ENCODE measurements around the gene VEGFC.

- PRO-cap, 2 experiments = no peak in any of the 2 experiments
Measured at GRCh38 chr4:172963613-172964006, 205.0 kb upstream of the GALNT7 start.

DNA sequence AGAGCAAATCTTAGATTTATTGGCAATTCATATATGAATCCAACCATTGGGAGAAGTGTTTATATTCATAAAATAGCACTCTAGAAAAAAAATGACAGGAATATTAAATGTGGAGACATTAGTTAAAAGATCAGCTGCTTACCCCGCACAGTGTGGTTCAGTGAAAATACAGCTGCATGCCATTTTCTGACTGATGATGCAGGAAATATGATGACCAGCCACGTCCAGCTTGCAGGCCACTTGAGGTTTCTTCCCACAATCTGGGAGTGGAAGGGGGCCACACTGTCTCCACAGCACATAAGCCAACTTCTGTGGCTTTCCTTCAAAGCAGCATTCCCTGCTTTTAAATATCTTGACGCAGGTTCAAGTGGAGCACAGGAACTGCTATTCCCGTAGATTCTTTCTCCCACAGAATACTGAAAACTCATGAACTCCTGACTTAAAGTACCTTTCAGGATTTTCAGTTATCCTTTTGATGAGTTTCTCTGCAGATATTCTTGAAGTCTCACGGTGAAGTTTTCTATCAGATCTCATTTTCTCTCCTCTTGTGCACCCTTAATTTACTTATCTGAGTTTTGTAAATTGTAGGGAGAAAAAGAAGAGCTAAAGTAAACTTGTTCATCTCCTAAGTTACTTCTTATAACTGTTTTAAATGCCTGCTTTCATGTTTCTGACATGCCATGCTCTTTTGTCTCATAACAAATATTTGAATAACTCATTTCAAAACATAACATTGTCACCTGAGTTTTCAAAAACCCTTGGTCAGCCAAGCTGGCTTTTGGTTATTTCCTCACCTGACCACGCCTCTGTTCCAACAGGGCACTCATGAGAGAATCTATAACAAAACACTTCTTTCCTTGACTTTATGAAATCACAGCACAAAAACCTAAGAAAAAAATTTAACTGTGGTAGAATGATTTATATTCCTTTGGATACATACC is 173.2 kb upstream of the GALNT7 start:
- PRO-cap, 2 experiments = no peak in any of the 2 experiments

GRCh38 chr4:173006305-173006594 is 162.4 kb upstream of the GALNT7 start:
- PRO-cap, 2 experiments = no peak in any of the 2 experiments

DNA sequence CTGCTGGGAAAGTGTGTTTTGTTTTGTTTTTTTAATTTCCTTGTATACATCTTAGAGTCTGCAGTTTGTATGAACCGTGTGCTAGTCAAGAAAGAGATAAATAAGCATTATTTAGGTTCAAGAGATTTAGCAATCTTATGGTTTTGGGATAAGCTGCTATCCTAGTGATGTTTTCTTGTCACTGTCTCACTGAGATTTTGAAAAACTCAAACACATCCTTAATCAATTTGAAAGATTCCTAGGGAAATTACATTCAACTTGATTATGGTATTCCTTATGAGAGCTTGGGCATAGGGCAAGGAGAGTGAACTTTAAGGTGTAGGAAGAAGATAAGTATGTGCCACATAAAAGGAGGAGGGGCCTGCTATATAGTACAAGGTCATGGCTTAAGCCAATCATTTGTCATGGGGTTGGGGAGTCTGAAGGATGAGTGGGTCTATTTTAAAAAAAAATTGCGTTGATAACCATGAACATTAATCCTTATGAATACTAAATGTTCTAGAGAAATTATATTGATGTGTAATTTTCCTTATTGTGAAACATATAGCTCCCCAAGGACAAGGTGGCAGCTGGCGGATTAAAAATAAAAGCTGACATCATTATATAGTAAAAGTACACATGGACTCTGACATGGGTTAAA is 17.2 kb downstream of the GALNT7 start:
- PRO-cap, 2 experiments = no peak in any of the 2 experiments

- PRO-cap, 2 experiments = no peak in any of the 2 experiments
Measured at GRCh38 chr4:173368004-173368491, 2.7 kb upstream of the SAP30 start.

DNA sequence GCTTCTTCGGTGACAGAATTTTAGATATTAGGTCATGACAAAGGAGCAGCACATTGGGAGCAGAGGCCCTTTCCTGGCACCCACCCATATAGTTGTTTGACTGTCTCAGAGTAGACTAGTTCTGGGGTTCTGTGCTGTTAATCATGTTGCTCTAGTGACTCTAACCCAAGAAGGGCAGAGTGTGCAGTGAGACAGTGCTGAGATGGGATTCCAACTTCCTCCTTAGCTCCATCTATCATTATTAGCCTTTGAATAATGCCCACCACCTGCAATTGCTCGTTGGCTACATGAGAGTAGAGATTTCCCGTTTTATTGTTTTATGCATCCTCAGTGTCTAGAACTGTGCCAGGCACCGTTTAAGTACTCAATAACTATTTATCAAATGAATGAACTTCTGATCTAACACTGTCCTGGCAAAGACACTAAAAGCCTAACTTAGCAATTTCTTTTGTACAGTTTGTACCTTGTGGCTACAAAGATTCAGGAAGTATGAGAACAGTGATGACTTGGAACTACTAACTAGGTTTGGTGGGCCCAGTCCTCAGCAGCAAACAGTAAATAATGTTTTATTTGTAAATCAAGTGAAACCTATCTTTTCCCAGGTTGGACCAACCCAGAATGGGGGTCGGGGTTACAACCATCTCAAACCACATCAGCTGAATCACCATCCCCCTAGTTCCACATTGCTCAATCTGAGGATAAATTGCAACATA is 12.1 kb upstream of the SCRG1 start:
- PRO-cap, 2 experiments = no peak in any of the 2 experiments

DNA sequence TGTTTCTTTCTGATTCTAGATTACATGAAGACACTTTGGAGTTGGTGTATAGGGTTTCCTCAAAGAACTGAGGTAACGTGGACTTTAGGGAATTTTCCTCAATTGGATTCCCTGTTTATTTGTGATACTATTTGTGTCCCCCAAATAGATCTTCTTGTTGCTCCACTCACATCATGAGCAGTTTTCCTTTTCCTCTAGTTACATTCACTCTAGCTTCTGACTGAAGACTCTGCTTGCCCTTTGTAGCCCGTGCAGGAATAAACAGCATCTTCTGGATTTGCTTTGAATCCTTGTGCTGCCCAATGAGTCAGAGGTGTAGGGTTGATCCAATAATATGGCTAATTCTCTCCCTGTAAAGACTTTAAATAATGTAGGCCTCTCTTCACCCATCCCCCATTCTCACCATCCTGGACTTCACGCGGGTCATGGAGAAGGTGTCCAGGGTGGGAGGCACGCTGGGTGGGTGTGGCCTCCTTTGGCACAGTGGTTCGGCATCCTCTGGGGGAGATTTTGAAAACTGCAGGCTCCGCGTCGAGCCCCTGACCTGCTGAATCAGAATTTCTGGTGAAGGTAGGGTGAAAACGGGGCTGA is 9.1 kb downstream of the HAND2 start:
- PRO-cap, 2 experiments = peak in 1 of 2 experiments; most common minus-strand start position 505 of the sequence (in 1)

DNA sequence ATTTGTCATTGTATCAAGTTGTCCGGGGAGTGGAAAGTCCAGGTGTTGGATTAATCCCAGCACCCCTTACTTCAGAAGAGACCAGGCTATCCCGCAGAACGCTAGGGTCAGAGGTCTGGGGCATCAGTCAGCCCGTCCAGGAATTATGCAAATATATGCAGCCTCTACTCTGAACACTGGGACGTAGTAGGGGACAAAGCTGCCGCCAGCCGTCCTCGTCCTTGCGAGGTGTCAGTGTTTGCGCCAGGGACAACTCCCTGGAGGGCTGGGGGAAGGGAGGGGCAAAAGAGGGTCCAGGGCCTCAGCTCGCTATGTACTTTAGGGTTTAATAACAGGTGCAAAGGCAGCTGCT is 8.6 kb downstream of the HAND2 start:
- PRO-cap, 2 experiments = peak in 2 of 2 experiments; most common plus-strand start position 212 of the sequence (in 1); most common minus-strand start position 230 of the sequence (in 1)

GRCh38 chr4:174314646-174315269 is 31.0 kb downstream of the CEP44 start:
- PRO-cap, 2 experiments = no peak in any of the 2 experiments

GRCh38 chr4:174538116-174538517 is 15.8 kb upstream of the HPGD start:
- PRO-cap, 2 experiments = no peak in any of the 2 experiments

DNA sequence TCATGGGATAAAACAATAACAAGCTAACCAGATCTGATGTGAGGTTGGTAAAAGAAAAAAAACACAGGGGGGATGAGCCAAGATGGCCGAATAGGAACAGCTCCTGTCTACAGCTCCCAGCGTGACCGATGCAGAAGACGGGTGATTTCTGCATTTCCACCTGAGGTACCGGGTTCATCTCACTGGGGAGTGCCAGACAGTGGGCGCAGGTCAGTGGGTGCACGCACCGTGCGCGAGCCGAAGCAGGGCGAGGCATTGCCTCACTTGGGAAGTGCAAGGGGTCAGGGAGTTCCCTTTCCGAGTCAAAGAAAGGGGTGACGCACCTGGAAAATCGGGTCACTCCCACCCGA is 50.7 kb downstream of the GLRA3 start:
- PRO-cap, 2 experiments = no peak in any of the 2 experiments

GRCh38 chr4:175811716-175812126 is 343 bp downstream of the GPM6A start:
- PRO-cap, 2 experiments = no peak in any of the 2 experiments

GRCh38 chr4:176230890-176231409 is 35.6 kb upstream of the SPATA4 start:
- PRO-cap, 2 experiments = peak in 2 of 2 experiments; most common plus-strand start chr4:176231048 (in 2); most common minus-strand start chr4:176230980 (in 1)

DNA sequence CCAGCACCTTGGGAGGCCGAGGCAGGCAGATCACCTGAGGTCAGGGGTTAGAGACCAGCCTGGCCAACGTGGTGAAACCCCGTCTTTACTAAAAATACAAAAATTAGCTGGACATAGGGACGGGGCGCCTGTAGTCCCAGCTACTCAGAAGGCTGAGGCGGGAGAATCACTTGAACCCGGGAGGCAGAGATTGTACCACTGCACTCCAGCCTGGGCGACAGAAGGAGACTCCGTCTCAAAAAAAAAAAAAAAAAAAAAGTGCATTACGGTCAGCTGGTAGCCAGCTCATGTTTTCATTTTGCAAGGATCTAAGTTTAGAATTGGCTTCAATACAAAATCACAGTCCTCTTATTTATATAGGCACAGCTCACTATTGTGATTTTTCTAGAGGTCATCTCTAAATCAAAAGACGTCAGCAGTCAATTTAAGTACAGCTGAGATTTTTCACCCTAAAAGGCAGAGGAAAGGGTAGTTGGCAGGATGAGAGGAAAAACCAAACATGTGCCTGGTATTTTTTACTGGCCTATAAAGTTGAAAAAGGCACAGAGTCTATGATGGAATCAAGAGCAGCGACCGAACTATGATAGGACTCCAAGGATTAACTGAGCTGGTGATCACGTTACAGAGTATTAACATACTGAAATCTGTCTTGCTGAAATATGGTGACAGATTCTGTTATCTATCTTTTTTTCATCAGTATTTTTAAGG is 30.9 kb downstream of the ASB5 start:
- PRO-cap, 2 experiments = peak in 1 of 2 experiments; most common plus-strand start position 334 of the sequence (in 1); most common minus-strand start position 200 of the sequence (in 1)

- PRO-cap, 2 experiments = no peak in any of the 2 experiments
Measured at GRCh38 chr4:176270680-176271241, 1.7 kb upstream of the ASB5 start.

DNA sequence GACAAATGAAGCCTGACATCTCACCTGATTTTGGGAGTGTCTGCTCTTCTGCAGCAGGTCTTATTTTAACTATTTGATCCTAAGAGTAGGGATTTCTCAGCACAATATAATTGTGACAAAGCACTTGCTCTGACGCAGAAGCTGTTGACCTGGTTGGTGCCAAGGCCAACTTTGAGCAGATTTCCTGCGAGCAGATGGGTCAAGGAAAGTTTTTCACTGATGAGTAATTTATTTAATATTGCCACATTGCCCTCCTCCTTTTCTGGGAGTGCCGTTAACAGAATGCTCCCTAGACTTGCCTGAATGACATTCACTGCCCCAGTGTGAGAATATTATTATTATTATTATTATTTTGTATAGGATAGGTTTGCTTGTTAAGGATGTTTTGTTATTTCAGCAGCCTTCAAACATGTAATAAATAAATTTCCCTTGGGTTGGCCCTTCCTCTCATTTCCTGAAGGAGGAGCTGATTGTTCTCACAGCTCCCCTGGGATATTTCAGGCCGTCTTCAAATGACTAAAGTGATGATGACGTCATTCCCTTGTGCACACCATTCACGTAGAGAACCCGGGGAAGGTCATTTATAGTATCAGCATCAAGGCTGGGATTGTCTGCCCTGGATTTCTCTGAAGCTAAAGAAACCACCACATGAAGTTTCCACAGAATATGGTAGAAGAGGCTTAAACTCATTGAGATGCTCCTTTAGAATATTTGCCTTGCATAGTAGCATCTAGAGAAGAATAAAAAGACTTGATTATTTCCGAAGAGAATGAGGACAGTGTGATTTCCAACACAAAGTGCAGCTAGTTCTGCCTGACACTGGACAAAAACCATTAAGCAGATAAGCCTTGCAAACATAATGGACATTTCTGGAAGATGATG is 156.8 kb downstream of the VEGFC start:
- PRO-cap, 2 experiments = no peak in any of the 2 experiments

DNA sequence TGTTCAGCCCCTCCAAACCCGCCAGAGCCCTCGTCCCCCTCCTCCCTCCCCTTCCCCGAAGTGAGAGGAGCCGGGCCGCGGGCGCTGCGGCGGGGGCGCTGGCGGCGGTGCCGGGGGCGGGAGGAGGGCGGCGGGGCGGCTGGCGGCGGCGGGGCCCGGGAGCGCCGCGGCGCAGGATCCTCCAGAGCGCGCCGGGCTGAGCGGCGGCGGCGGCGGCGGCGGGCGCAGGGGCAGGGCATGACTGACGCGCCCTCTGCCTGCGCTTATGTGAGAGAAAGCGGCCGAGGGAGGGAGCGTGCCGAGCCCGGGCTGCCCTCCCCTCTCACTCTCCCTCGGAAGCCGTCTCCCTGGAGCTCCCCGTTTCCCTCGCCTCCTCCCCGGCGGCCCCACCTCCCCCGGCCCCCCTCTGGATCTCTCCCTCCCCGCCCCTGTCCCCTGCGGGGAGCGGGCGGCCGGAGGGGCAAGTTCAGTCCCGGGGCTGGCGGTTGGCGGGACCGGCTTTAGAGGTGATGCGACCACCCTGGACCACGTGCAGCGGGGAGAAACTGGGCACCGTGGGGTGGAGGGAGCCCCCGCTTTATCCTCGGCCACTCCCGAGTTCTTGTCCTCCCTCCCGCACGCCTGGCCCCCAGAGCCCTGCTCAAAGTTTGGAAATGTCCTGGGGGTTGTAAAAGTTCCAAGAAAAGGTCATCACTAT is at the start of gene VEGFC:
Gene VEGFC, minus strand, starts transcription at position 239 of the 697 bp plus-strand sequence.
- PRO-cap, 2 experiments = peak in 2 of 2 experiments; most common plus-strand start position 266 of the sequence (in 1); most common minus-strand start position 239 of the sequence (in 1)

DNA sequence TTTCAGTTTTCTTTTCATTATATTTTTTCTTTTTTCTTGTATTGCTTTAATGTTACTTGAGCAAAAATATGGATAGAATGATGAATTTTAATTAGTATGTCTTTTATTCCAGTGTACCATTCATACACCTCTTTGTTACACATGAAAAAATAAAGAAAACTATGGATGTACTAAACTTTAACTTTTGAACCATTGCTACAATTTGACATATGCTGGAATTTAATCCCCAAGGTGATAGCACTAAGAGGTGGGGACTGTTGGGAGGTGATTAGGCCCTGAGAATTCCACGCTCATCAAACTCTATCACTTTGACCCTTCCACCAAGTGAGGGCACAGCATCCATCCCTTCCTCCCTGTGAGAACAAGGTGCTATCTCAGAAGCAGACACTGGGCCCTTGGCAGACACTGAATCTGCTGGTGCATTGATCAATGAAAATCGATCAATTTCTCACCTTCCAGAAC is 112.8 kb upstream of the VEGFC start:
- PRO-cap, 2 experiments = no peak in any of the 2 experiments

GRCh38 chr4:177444843-177445532 is 2.8 kb upstream of the AGA start:
- PRO-cap, 2 experiments = peak in 2 of 2 experiments; most common plus-strand start chr4:177444979 (in 2)

- PRO-cap, 2 experiments = no peak in any of the 2 experiments
Measured at GRCh38 chr4:182142496-182143602, 100.4 kb upstream of the TENM3 start.